Liver (tissue), 9 donors: ENCODE data around the gene PRICKLE2.

DNA sequence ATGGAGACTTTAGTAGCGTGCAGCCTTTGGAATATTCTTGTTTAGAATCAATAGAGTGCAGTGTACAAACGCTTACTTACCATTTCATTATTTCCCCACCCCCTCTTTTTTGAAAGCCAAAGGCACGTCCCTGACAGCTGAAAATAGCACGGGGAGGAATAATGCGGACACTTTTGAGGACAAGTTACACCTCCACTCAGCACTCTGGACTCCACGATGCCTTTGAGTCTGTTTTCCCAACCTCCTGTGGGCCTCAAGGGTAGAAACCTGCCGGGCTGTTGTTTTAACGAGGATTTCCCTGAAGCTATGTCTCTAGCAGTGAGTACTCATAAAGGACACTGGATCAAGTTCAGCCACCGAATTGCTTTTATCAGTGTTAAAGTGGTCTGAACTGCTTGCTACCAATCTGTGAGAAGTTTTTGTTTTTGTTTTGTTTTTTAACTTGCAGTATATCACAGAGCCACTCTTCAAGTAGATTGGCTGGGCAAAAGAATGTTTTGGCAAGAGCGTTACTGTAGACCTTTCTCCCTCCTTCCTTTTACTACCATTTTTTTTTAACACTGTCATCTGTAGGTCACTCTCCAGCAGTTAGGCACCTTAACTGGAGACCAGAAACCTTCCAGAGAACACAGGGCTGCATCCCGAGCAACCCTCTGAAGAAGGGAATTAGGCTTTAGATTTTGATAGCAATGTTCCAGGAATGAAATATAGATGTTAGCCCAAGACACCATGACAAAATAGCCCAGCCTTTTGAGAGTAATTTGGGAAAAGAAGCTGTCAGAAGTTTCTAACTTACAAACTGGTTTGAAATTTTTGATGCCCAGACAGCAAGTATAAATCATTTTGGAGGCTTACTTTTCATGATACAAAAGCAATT, 23.7 kb downstream of the PSMD6 start:
- PRO-cap, 5 experiments: no peak in any of the 5 experiments
- RAMPAGE, long total RNA, 2 experiments: no peak in any of the 2 experiments
- RRBS: no CpG with 5 or more reads among the region's 11 CpGs

GRCh38 chr3:64018161-64019227, 4.8 kb downstream of the PSMD6 start:
- PRO-cap, 5 experiments: no peak in any of the 5 experiments
- RAMPAGE, long total RNA, 2 experiments: no peak in any of the 2 experiments
- RRBS: no CpG with 5 or more reads among the region's 8 CpGs

GRCh38 chr3:64159705-64160422, 65.4 kb downstream of the PRICKLE2 start:
- PRO-cap, 5 experiments: no peak in any of the 5 experiments
- RAMPAGE, long total RNA, 2 experiments: no peak in any of the 2 experiments
- RRBS: no CpG with 5 or more reads among the region's 9 CpGs

- PRO-cap, 5 experiments: no peak in any of the 5 experiments
- RAMPAGE, long total RNA, 2 experiments: no peak in any of the 2 experiments
- RRBS: 42% methylated on average over 3 of the region's 15 CpGs
These were observed at the start of gene PRICKLE2 for GRCh38 chr3:64224809-64225867. Gene PRICKLE2, minus strand, starts transcription at chr3:64225466.

GRCh38 chr3:64676856-64677066, 11.0 kb downstream of the ADAMTS9 start:
- PRO-cap, 5 experiments: no peak in any of the 5 experiments
- RAMPAGE, long total RNA, 2 experiments: no peak in any of the 2 experiments
- RRBS: no CpG with 5 or more reads among the region's 1 CpG

DNA sequence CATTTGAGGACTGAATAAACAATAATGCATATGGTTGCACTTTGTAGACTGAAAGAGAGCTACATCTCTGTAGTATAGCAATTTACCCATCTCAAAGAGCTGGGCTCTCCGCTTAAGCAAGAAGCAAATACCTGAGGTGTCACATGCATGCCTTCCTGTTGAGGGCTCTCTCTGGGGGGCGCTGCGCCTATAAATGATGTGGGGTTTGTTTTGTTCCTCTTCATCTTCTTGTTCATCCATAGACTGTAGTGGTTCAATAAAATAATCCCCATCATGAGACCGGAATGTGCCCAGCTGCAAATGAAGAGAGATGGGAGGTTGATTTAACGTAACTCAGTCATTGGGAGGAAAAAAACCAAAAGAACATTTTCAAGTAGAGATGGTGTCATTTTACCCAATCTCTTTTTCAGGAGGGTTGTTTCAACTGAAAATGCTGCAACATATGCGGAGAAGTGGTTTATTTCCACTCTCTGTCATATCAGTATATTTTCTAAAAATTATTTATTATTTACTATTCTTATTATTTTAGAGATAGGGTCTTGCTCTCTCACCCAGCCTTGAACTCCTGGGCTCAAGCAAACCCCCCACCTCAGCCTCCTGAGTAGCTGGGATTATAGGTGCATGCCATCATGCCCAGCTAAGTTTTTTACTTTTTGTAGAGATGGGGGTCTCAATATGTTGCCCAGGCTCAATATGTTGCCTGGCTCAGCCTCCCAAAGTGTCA, 6.6 kb downstream of the ADAMTS9 start:
- PRO-cap, 5 experiments: no peak in any of the 5 experiments
- RAMPAGE, long total RNA, 2 experiments: no peak in any of the 2 experiments
- RRBS: no CpG with 5 or more reads among the region's 6 CpGs

DNA sequence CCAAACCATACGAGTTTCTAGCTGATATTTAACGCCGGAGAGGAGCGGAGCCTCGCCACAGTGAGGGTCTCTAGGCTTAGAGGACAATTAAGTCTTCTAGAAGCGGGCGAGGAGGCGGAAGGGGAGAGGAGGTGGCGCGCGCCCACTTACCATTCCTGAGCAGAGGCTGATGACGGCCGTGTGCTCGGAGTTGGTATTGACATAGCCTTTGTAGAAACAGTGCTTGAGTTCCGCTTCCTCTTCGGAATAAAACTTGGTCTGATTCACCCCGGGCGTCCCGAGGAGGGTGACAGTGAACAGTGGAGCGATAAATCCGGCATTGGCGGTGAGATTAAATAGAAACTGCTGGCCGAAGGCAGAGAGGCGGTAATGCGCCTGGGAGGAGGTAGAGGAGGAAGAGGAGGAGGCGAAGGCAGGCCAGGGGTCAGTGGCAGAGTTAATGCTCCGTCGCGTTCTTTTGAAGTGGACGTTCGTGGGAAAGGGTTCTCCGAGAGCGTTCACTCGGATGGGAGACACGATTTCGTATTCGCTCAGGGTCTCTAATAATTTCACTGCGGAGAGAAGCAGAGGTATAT, 1.3 kb downstream of the ADAMTS9 start:
- PRO-cap, 5 experiments: peak in 3 of 5 experiments; most common plus-strand start position 27 of the sequence (in 2); most common minus-strand start position 203 of the sequence (in 1)
- RAMPAGE, long total RNA, 2 experiments: no peak in any of the 2 experiments
- RRBS: no CpG with 5 or more reads among the region's 38 CpGs

- PRO-cap, 5 experiments: no peak in any of the 5 experiments
- RAMPAGE, long total RNA, 2 experiments: no peak in any of the 2 experiments
- RRBS: no CpG with 5 or more reads among the region's 5 CpGs
These were observed 40.6 kb upstream of the ADAMTS9 start for GRCh38 chr3:64728340-64728900.

- PRO-cap, 5 experiments: no peak in any of the 5 experiments
- RAMPAGE, long total RNA, 2 experiments: no peak in any of the 2 experiments
- RRBS: no CpG with 5 or more reads among the region's 1 CpG
These were observed 192.9 kb upstream of the ADAMTS9 start for GRCh38 chr3:64880458-64881250.

- PRO-cap, 5 experiments: no peak in any of the 5 experiments
- RAMPAGE, long total RNA, 2 experiments: no peak in any of the 2 experiments
- RRBS: no CpG with 5 or more reads among the region's 10 CpGs
These were observed 220.4 kb upstream of the ADAMTS9 start for GRCh38 chr3:64907913-64908941.

GRCh38 chr3:65265504-65265913, 577.7 kb upstream of the ADAMTS9 start:
- PRO-cap, 5 experiments: no peak in any of the 5 experiments
- RAMPAGE, long total RNA, 2 experiments: no peak in any of the 2 experiments
- RRBS: no CpG with 5 or more reads among the region's 4 CpGs

- PRO-cap, 5 experiments: no peak in any of the 5 experiments
- RAMPAGE, long total RNA, 2 experiments: no peak in any of the 2 experiments
- RRBS: no CpG with 5 or more reads among the region's 4 CpGs
These were observed 626.1 kb downstream of the MAGI1 start for GRCh38 chr3:65412463-65413092.

DNA sequence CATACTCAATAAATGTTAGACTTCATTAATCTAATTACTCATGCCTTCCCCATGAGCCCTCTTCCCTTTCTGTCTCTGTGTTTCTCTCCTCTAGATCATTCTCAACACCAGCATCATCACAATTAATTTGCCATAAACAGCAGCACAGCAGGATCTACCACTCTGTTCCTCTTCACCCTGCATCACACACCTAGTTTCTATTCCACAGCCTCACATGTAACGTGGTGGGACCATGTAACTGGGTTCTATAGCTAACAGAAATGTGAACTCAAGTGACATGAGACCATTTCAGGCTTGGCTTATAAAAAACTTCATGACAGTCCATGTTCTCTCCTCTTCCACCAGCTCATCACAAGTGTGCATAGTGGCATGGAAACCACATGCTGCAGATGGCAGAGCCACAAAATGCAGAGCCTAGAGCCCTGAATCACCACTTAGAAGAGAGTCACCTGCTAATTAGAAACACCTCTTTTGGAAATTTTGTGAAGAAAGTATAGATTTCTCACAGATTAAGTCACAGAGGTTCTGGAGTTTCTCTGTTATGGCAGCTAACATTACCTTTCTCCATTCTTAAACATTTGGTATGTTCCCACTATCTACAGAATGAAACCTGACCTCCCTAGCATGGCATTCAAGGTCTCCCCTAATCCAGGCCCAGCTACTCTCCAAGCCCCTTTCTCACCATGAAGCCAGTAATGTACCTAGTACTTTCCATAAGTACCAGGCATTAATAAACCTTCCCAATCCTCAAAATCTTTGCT, 176.2 kb downstream of the MAGI1 start:
- PRO-cap, 5 experiments: no peak in any of the 5 experiments
- RAMPAGE, long total RNA, 2 experiments: no peak in any of the 2 experiments
- RRBS: no CpG with 5 or more reads among the region's 1 CpG

DNA sequence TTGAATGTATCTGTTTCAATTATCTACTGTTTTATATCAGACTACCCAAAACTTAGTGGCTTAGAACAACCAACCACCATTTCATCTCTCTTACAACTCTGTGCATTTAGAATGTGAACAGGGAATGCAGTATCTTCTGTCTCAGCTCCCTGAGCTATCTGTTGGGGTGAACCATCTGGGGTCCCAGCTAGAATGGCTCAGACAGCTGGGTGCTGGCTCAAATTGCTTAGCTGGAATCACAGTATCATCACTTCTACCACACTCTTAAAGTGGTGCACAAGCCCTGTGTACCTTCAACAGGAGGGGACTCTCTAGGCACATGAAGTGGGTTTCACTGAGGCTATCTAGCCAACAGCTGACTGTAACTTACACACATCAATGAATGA, 44.2 kb downstream of the MAGI1 start:
- PRO-cap, 5 experiments: no peak in any of the 5 experiments
- RAMPAGE, long total RNA, 2 experiments: no peak in any of the 2 experiments

DNA sequence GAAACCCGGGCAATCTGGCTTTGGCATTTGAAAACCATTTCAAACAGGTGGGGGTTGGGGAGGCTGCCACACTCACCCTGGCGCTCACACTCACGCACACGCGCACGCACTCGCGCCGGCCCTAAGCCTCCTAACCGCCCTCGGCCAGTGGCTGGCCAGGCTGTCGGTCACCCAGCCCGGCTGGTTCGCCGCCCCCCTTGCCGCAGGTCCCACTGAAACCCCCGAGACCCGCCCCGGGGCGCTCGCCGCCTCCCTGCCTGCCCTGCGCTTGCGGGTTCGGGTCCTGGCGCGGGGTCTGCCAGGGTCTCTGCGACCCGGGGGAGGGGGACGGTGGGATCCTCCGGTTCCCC, 409 bp upstream of the MAGI1 start:
- PRO-cap, 5 experiments: peak in 4 of 5 experiments; most common plus-strand start position 215 of the sequence (in 2); most common minus-strand start position 98 of the sequence (in 3)
- RAMPAGE, long total RNA, 2 experiments: no peak in any of the 2 experiments
- RRBS: 3% methylated on average over 26 of the region's 31 CpGs

DNA sequence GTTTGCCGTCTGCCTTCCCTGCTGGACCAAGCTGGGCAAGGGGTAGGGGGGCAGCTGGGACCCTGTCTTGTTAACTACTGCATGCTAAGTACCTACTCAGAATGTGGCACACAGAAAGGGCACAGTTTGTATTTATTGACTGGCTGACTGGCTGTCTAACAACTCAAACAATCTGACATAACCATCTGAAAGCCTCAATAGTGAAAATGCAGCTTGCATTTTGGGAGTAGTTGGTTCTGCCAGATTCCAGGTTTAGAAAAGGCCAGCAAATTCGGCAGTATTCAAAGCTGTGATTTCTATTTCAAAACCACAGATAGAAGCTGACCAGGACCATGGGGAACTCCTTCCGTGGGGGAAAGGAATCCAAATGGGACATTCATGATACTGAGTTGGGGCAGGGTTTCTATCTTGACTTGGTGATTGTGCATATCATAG, 16.7 kb upstream of the MAGI1 start:
- PRO-cap, 5 experiments: peak in 4 of 5 experiments; most common plus-strand start position 312 of the sequence (in 4); most common minus-strand start position 76 of the sequence (in 1)
- RAMPAGE, long total RNA, 2 experiments: no peak in any of the 2 experiments
- RRBS: no CpG with 5 or more reads among the region's 3 CpGs

- PRO-cap, 5 experiments: no peak in any of the 5 experiments
- RAMPAGE, long total RNA, 2 experiments: no peak in any of the 2 experiments
- RRBS: no CpG with 5 or more reads among the region's 3 CpGs
These were observed 121.7 kb downstream of the LRIG1 start for GRCh38 chr3:66379132-66379551.

- PRO-cap, 5 experiments: no peak in any of the 5 experiments
- RAMPAGE, long total RNA, 2 experiments: no peak in any of the 2 experiments
- RRBS: no CpG with 5 or more reads among the region's 15 CpGs
These were observed 117.9 kb downstream of the LRIG1 start for GRCh38 chr3:66382957-66383304.

DNA sequence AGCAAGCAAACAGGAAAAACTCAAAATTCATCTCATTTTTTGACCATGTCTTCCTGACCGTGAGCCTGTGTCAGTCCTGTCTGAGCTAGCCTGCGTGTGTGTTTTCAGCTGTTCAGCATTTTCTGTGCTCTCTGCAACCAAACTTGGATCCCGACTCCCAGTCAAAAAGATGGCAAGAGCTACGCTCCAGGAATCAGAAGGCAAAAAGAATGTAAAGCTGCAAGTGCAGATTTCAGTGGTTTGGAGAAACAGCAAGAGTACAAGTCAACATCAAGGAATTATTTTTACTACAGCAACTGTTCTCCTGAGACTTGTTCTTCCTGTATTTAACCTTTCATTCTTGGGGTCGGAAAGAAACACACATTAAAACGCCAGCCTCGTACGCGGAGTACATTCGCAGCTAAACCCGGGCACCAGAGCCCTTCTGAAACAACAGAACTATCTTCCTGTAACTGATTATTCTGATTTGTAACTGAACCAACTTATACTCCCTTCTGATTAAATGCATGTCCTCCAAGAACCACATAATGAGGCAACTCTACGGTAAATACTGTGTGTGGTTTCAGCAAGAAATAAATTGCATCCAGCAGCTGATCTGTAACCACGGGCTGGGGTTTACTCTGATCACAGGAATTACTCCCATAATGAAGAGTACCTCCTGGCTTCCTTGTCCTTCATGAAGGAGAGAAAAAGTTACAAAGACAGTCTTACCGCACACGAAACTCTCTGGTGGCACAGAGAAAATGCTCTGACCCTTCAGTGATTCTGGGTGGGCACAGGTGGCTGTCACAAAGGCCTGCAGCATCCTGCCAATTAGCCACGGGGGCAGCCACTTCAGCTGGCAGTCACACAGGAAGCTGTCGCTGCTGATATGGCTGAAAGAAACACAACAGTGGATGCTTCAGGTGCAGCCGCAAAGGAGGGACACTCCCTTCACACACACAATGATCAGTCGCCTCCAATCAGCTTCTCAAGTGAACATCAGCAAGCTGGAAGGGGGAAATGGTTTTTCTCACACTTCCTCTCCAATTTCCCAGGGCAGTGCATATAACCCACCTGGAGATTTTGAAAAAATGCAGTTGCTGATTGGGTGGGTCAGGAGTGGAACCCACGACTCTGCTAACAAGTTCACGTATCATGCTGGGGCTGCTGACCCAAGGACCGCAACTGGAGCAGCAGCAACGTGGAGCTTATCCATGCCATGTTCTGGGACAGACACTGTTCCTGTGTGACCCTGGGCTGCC, 107.1 kb downstream of the LRIG1 start:
- PRO-cap, 5 experiments: no peak in any of the 5 experiments
- RAMPAGE, long total RNA, 2 experiments: no peak in any of the 2 experiments
- RRBS: no CpG with 5 or more reads among the region's 23 CpGs

GRCh38 chr3:66809656-66810106, 188.4 kb upstream of the KBTBD8 start:
- PRO-cap, 5 experiments: peak in 2 of 5 experiments; most common plus-strand start chr3:66809828 (in 2); most common minus-strand start chr3:66809748 (in 1)
- RAMPAGE, long total RNA, 2 experiments: no peak in any of the 2 experiments
- RRBS: no CpG with 5 or more reads among the region's 3 CpGs